Measurements from ENCODE around the gene PTPRG.

- RRBS = no CpG with 5 or more reads among the region's 5 CpGs
Measured at GRCh38 chr3:57983762-57984323, 24.4 kb upstream of the FLNB start.

DNA sequence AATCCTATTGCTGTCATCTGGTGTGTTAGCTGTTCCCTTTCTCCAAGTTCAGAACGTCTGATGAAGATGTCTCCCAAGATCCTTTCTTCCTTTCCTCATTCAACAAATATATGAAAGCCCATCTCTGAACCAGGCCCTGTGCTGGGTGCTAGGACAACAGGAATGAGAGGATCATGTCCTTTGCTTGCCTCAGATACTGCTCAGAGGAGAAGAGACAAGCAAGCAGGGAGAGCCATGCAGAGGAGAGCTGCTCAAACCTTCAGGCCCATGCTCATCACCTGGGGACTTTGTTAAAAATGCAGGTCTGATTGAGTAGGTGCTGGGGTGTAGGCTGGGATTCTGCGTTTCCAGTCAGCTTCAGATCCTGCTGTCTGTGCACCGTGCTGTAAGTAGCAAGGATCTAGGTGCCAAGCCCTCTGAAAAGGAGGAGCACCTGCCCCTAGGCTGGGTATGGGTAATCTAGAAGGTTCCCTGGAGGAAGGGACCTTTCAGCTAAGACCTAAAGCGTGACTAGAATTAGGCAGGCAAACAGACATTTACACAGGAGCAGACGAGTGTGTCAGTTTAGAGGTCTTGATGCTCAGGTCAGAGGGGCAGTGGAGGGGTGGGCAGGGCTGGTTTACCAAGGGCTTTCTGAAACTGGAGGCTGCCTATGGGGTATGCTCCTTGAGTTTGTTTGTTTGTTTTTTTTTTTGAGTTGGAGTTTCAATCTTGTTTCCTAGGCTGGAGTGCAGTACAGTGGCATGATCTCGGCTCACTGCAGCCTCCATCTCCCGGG lies 7.3 kb downstream of the FLNB start:
- RRBS = no CpG with 5 or more reads among the region's 7 CpGs

DNA sequence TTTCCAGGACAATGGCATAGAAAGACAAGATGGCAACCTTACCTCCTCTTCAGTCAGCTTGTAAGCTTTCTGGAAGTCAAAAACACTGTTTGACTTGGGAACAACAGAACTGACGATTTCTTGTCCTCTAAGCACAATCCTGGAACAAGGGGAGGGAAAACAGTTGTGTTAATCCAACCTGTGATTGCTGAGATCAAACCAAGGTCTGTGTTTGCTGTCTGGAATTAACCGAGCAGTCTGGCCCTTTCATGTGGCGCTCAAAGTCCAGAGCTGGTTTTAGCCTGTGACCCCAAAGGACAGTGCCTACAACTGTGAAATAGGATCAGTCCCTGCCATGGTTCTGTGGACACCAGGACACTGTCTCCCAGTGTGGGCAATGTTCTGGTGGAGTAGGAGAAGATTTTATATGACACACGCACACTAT lies 17.5 kb downstream of the DNASE1L3 start:
- RRBS = no CpG with 5 or more reads among the region's 4 CpGs

DNA sequence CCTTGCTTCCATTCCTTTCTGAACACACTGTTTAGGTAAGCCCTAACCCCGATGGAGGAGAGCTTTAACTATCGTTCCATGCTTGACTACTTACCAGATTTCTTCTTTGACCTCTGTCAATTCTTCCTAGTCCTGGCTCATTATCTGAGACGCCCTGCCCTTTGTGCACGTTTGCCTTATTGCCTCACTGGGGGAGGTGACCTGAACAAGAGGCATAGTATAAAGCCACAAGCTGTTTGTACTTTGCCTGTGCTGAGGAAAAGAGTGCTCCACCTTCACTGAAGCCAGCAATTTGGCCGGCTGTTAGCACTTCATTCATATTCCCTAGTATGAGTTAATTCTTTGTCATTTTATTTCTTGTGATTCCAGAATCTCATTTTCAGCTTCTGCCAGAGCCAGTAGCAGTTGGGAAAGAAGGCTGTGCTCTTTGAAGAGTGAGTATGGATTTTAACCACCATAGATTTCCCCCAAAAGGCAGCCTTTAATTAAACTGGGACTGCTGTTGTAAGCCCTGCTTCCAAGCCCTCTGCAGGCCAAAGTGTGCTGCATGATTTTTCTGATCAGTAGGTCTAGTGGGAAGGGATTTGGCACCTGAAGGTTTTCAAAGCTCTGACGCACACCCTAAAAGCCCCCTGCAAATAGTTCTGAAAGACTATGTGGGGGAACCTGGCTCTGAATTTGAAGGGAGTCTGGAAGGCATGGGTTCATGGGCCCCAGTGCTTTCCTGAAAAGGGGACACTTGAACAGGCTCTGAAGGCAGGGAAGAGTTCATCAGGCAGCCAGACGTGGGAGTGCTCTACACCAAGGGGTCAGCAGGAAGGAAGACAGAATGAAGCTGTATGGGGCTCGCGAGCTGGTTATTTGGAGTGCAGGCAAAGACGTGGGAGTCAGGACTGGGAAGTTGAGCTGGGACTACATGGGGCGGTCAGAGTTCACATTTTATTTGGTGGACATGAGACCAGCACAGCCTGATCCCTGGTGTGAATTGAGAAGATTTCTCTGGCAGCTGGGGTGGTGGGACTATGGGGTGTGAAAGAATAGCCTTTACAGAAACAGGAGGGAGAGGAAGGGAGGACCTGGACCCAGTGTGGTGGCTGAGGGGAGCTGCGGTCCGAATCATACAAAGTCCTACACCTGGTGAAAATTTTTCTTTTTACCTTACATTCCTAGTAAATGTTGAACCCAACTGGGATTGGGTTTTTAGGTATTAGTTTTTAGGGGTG lies 12.3 kb downstream of the ABHD6 start:
- RRBS = no CpG with 5 or more reads among the region's 13 CpGs

- RRBS = no CpG with 5 or more reads among the region's 2 CpGs
Measured at GRCh38 chr3:58272253-58272655, 33.8 kb upstream of the RPP14 start.

GRCh38 chr3:58471277-58471929 lies 20.5 kb upstream of the KCTD6 start:
- RRBS = no CpG with 5 or more reads among the region's 7 CpGs

DNA sequence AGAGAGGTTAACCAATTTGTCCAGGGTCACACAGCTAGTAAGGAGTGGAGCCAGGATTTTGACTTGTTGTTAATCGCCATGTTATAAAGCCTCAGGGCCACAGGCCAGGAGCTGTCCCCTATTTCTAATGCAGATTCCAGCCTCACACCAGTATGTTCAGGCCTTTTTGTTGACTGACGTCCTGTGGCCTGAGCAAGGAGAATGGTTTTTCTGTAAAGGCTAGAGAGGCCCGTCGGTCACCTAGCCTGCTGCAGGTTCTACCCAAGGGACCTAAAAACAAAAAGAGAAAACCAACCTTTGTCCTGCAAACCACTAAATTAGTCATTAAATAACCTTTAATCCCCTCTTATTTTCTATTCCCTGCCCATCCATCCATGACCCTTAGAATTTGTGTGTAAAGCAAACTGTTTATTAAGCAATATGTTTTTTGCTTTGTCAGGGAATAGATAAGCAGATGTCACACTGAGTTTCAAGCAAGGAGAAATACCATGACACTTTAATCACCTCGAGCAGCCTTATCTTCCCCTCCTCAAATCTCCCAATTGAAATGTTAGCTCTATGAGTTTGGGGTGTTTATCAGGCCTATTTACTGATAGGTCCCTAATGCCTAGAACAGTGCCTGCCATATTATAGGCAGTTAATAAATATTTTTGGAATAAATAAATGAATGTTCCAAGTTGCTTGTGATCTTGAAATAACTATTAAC lies 14.0 kb downstream of the ACOX2 start:
- RRBS = no CpG with 5 or more reads among the region's 5 CpGs

DNA sequence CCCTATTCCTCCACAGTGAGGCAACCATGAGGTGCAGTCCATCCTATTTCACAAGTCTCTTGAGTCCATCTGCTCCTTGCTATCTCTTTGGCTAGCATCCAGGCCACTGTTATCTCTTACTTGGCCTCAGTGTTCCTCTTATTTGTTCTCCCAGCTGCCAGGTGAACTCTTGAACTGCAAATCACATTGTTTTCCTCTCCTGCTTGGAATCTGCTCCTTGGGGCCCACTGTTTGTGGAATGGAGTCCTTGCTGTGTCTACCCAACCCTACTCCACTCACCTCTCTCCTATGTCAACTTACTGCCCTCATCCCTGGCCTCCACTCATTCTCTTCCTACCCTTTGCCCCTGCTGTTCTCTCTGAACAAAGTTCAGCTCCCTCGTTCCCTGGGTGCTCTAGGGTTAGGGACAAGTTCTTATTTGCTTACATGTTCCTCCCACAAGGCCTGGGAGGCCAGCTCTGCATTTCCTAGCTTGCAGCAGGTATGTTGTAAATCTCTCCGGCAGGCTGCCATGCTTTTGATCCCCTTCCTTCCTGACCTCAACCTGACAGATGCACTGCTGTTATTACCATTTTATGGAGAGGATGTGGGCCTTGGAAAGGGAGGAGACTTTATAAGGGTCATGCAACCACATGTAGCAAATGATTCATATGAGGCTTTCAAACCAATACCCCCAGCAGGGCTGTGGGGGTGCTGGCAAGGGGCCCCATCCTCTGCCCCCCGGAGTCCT lies 991 bp downstream of the ACOX2 start:
- RRBS = no CpG with 5 or more reads among the region's 3 CpGs

DNA sequence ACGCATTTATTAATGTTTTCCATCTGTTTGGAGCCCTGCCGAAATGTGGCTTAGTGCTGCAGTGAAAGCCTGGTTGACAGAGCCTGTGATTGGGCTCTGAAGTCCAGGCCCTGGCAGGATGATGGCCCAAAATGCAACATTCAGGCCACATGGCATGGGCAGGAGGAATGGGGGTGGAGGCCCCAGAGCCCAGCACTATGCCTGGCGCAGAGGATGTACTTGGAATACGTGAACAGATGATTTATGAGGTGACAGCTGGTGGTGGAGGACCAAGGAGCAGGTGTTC lies 37.4 kb downstream of the FAM3D start:
- RRBS = no CpG with 5 or more reads among the region's 4 CpGs

- RRBS = no CpG with 5 or more reads among the region's 4 CpGs
Measured at GRCh38 chr3:58657503-58657903, 9.1 kb downstream of the FAM3D start.

- RRBS = no CpG with 5 or more reads among the region's 6 CpGs
Measured at GRCh38 chr3:59450949-59451815, 401.4 kb upstream of the CFAP20DC start.

DNA sequence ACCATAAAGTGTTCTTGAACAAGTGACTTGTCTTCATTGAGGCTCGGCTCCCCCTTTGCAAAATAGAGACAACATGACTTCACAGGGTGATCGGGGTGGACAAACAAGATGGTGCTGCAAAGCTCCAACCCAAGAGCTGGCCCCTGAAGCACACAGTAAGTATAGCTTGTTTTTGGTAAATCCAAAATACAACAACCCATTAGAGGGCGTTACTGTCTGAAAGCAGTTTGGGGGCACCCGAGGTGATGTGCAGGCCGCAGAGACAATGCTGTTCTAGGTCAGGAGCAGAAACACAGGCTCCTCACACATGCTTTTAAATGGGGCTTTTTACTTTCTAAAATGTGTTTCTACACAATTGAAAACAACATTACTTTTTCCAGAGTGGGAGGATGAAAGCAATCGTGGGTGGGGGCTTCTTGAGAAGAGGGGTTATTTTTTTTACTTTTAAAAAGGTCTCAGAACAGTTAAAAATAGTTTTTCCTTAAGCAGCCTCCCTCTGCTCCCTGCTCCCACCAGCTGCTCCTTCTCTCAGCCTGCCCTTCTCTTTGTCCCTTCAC lies 1029.2 kb upstream of the CFAP20DC start:
- RRBS = no CpG with 5 or more reads among the region's 6 CpGs

- RRBS = no CpG with 5 or more reads among the region's 6 CpGs
Measured at GRCh38 chr3:60370682-60371499, 880.4 kb downstream of the FHIT start.

GRCh38 chr3:60412179-60412554 lies 839.1 kb downstream of the FHIT start:
- RRBS = no CpG with 5 or more reads among the region's 3 CpGs

- RRBS = no CpG with 5 or more reads among the region's 2 CpGs
Measured at GRCh38 chr3:60469469-60469989, 781.7 kb downstream of the FHIT start.

GRCh38 chr3:60965104-60965876 lies 286.0 kb downstream of the FHIT start:
- RRBS = no CpG with 5 or more reads among the region's 12 CpGs

GRCh38 chr3:61008953-61009745 lies 242.1 kb downstream of the FHIT start:
- RRBS = no CpG with 5 or more reads among the region's 7 CpGs

GRCh38 chr3:61561337-61561736 lies at the start of gene PTPRG:
Gene PTPRG, plus strand, starts transcription at chr3:61561571.
- RRBS = 6% methylated on average over 22 of the region's 41 CpGs

DNA sequence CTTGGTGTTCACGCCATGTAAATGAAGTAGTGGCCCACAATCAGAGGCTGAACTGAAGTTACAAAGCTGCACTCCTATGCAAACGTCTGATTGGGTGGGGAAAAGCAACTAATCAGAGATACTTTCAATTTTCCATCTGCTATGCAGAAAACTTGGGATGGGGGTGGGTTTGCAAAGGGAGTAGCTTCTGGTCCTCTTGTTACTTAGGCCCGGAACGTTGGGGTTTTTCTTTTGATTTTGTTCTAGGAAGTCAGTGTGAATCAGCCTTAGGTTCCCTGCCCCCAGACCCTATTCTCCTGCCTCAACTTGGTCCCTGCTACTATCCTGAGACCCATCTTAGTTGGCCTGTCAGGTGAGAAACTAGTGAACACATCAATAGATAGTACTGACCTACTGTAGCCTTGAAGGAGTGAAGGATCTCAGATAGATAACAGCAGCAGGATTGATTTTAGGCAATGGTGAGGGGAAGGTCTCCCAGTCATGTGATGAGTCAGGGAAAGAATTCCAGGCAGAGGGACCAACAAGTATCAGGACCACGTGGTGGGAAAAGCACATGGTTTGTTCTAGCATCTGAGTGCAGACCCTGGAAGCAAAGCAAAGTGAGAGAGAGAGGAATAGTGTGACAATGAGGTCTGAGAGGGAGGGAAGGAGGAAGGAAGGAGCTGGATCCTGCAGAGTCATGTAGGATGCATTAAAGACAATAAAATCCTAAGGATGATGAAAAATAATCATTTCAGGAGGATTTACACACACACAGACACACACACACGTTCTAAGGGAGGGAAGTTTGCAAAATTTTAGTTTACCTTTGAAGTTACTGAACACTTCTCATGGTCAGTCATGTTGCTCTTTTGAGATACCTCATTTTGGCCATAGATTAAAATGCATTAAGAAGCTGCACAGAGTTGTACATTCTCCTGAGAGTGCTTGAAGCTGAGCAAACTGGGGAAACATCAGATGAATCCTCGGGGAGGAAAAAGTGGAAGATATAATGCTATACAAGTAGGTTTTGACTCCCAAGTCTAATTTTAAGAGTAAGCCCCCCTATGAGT lies 217.3 kb downstream of the PTPRG start:
- RRBS = no CpG with 5 or more reads among the region's 7 CpGs

- RRBS = no CpG with 5 or more reads among the region's 4 CpGs
Measured at GRCh38 chr3:62294333-62295343, 24.2 kb upstream of the C3orf14 start.

Data from HL-60 (cell line).